Natural killer cell (primary cell): ENCODE data around the gene TARDBP.

DNA sequence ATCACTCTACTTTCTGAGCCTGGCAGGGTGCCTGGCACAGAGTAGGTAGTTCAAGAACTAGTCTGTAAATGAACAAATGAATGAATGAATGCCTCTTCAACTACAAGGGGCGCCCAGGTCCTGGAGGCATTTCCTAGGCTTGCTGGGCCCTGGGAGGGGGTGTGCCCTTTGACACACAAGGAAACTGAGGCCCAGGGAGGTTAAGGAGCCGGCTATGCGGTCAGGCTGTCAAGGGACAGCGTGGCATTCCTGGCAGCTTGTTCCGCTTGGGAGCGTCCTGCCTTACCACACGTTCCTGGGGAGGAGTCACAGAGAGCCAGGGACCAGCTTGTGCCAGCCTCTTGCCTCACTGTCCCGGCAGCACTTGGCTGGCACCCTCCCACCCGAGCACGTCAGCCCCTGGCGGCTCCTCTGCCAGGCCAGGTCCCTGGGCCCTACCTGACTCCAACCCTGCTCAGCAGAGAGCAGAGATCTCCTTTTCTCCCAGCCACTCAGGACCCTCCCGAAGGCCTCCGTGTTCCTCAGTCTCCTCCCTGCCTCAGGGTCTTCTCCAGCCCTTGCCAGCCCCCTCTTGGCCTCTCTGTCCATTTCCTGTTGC is 130.6 kb downstream of the CASZ1 start:
- PRO-cap: no peak

DNA sequence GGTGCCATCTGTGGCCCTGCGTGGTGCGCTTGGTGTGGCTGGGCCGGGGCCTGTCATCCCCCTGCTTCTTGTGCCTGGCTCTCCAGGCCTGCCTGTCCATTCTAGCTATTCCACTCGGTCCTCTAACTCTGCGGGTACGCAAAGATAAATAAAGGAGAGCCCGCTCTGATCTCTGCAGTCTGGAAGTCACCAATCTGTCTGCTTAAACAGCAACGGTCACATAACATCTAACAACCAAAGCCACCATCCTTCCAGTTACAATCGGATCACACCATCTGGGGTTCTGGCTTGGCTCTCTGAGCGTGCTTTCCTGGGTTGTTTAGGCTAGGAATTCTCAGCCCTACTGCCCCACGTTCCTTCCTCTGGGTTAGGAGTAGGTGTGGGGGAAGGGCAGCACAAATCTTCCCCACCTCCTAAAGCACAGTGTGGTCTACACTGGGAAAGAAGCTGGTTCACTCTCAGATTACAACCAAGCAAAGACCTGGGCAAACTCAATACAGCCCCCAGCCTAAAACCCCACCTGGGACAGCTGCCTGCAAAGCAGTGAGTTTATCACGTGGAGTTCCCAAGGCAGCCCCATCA is 113.5 kb downstream of the CASZ1 start:
- PRO-cap: no peak

DNA sequence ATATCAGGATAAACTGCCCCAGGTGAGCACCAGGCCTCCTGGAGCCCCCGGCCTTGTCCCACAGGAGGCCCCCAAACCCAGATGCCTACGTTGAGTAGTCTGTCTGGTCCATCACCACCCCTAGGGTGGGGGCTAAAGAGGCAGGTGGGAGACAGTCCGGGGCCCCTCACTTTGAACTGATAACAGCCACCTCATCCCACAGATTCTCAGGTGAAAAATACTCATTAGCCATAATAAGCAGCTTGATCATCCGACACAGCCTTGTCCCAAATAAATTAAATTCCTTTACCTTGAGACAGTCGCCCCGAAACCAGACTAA is 103.4 kb downstream of the CASZ1 start:
- PRO-cap: no peak

DNA sequence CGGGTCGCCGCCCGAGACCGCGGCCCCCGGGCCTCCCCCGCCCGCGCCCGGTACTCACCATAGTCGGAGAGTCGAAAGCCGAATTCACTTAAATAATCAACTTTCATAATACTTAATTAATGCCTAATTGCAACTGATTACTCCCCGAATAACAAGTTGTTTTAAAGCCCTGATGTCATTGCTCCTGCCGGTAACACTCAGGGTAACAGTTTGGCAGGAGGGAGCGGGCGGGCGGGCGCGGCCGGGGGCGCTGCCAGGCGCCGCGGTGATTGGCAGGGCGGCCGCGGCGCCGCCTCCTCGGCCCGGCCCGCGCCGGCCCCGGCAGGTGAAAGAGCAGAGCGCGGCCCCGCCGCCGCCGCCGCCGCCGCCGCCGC is 102.2 kb downstream of the CASZ1 start:
- PRO-cap: bidirectional peak, plus-strand start at position 193 of the sequence, minus-strand start at position 195 of the sequence

GRCh38 chr1:10704537-10704932 is 91.9 kb downstream of the CASZ1 start:
- PRO-cap: no peak

- PRO-cap: no peak
Measured at GRCh38 chr1:10717238-10718119, 79.0 kb downstream of the CASZ1 start.

DNA sequence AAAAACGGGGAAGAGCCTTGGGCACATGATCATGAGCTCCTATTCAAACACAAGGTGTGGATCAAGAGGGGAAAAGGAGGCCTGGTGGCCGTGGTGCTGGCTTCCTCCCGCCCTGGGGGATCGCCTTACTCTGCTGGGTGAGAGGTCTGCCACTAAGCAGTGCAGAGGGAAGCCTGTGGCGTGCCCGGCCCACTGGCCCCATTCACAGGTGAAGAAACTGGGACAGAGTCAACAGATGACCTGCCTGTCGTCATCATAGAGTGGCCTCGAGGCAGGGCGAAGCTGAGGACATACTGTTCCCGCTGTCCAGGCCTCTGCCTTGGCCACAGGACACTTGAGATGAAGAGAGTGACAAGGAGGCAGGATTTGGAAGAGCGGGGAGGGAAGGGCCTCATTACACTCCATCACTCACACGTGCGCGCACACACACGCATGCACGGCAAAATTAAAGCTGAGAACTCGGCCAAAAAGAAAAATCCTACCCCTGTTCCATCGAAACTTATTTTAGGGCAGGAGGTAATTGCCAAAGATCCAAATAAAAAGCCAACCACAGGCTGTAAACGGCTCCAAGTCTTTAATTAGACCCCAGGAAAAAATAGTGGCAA is 50.5 kb downstream of the CASZ1 start:
- PRO-cap: no peak

- PRO-cap: no peak
Measured at GRCh38 chr1:10759173-10760338, 36.9 kb downstream of the CASZ1 start.

DNA sequence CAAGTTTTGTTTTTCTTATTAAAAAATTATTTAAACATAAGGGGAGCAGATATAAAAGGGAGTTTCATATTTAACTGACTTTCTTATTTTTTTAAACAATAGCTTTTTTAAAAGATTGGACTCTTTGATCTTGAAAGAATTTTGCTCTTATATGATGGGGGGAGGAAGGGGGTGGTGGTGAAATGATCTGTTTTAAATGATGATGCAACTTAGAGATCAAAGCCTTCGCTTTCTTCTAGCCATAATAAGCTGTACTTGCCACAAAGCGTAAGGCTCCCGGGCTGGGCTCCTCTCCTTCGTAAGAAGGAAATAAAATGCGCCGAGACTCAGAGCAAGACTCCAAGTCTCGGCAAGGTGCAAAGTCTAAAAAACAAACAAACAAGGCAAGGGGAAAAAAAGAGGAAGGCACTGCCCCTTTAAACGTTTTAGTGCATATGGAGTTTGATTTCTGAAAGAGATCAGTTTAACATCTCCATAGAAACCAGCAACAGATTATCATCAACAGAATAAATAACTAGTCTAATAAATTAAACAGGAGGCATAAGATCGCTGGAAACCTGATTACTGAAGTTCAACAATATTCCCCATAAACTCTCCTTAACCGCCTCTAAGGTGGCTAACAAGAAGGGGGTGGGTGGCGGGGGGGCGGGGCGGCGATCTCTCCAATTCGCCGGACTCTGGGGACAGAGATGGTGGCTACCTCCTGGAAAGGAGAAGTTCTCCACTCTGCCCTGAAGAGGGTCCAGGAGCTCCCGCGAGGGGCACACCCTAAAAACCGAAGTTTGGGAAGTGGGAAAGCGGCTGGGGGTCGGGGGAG is 3.2 kb downstream of the CASZ1 start:
- PRO-cap: no peak

DNA sequence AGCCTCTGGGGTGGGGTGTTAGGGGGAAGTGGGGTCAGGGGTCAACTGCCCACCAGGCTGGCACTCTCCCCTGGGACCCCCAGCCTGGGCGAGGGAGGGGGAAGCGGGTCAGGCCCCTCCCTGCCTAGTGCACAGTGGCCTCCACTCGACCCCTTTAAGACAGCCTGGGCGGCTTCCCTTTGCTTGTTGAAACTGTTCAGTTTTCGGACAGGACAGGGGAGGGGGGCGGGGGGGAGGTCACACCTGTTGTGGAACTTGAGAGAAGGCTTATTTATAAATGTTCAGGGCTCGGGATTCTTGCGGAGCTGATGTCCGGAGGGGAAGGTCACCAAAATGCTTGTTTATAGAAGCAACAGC is 59.6 kb upstream of the CASZ1 start:
- PRO-cap: no peak

DNA sequence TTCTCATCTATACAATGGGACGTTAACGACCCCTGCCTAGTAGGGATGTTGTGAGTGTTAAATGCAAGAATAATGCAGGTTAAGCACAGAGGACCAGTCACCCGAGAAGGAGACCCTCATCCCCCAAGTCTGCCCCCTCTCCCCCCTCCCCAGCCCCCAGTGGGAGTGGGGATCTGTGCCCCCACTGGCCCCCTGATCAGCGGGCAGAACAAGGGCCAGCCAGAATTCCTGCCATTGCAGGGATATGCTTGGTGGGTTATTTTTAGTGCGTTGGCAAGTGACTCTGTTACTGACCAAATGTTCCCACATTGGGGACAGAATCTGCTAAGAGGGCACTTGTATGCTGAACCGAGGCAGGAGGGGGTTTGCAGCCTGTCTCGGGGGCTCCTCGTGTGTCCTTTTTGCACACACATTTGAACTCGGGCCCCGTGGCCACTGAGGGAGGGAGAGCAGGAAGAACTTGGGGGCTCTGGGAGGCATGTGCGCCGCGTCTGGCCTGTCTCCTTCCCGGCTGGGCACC is 66.3 kb upstream of the CASZ1 start:
- PRO-cap: no peak

DNA sequence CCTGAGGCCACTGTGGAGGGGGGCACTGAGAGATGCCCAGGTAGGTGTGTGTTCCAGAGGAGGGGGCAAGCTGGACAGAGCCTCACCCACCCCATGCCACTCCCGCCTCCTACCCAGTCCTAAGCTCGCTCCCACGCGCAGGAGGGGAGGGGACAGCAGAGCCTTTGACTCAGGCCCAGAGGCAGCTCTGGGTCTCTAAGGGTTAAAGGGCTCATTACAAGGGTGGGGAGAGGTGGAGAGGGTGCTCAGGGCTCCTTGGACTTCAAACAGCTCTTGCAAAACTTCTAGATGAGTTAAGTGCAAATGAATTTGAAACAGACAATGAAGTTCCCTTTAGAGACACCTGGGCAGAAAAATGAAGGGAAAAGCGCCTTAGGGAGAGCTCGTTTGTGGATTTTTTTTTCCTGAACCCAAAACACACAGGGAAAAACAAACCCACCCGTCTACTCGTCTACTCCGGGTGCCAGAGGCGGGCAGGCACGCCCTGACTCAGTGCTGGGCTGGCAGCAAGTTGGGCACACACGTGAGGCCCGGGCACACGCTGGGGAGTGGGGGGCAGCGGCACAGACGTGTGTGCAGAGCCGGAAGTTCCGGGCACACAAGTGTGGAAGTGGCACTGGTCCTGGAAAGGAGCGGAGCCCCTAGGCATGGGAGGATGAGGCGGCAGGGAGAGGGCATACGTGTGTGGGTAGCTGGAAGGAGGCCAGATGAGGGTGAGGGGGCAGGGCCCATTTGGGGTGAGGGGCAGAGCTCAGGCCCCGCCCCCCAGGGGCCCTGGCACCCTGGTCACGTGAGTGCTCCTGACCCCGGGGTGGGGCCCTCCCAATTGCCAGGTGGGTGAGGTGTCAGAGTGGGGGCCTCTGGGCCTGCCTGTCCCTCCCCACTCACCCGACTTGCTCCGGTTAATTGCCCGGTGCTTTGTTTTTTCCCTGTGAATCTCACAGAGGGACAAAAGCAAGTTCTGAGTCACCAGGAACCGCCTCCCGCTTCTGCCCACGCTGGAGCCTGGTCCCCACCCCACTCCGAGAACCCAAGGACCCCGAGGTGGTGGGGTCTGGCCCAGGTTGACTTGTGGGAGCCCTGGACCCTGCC is 80.9 kb downstream of the C1orf127 start:
- PRO-cap: no peak

- PRO-cap: no peak
Measured at GRCh38 chr1:10960289-10960754, 21.6 kb downstream of the C1orf127 start.

GRCh38 chr1:10974044-10974479 is 7.8 kb downstream of the C1orf127 start:
- PRO-cap: no peak

- PRO-cap: unidirectional peak, plus-strand start at chr1:11012659
Measured at GRCh38 chr1:11012001-11012917, at the start of gene TARDBP. Gene TARDBP, plus strand, starts transcription at chr1:11012654.

DNA sequence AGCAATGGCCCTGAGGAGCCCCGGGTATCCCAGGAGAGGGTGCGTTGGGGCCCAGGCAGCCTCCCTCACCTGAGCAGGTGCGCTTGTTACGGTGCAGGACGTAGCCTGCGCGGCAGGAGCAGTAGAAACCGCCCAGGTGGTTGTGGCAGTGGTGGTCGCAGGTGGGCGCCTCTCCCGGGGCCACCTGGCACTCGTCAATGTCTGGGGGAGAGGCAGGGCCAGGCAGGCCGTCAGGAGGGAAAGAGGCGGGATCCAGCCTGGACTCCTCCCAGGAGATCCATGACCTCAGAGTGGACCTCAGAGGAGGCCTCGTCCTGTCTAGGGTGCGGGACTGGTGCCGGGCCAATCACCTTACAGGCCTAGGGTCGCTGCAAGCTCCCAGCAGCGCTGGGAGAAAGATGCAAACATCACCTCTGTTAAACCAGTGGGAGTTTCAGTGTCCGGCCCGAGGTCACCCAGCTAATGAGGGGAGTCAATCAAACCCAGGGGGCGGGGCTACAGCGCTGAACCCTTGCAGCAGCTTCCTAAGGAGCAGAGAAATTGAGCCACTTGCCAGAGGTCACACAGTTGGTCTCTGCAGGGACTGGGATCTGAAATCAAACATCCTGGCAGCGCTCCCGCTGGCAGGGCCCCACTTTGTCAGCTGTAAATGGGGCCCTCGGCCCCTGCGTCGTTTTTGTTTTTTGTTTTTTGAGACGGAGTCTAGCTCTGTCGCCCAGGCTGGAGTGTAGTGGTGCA is 1.5 kb downstream of the MASP2 start:
- PRO-cap: no peak

DNA sequence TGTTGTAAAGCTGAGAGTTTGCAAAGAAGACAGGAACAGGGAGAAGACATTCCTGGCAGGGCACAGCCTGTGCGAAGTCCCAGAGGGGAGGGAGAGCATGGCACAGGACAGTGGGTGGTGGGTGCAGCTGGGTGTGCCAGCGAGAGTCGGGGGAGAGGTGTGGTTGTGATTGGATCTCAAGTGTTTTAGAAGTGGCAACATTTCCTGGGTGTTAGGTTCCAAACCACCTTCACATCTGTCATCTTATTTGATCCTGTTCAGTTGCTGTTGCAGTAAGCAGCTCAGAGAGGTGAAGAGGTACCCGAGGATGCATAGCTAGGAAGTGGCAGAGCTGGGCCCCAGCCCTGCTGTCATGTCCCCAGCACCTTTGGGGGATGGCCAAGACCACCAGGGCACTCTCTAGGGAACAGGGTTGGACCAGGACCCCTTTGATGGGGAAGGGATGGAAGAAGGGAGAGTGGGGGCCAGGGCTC is 22.0 kb upstream of the DISP3 start:
- PRO-cap: no peak

DNA sequence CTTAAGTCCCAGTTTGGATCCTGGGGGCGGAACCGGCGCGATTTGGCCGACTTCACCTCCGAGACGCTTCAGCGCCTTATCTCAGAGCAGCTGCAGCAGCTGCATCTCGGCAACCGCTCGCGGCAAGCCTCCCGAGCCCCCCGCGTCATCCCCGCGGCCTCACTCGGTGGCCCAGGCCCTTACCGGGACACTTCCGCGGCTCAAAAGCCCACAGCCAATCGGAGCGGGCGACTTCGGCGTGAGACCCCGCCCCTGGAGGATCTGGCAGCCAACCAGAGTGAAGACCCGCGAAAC is 22.4 kb downstream of the DISP3 start:
- PRO-cap: no peak

DNA sequence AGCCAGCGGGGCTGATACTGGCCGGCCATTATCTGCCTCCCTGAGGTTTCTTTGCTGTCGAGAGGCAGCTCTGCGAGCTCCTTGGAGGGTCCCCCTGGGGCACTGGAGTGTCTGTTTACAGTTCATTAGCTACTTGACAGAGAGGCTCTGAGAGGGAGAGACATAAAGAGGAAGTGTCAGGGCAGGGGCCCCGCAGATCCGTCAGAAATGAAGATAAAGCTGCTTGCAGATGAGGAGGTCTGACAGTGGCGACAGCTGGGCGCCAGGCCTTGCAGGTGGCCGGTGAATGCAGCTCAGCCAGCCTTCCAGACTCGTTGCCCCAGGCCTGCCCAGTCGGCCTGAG is 84.6 kb downstream of the DISP3 start:
- PRO-cap: no peak

DNA sequence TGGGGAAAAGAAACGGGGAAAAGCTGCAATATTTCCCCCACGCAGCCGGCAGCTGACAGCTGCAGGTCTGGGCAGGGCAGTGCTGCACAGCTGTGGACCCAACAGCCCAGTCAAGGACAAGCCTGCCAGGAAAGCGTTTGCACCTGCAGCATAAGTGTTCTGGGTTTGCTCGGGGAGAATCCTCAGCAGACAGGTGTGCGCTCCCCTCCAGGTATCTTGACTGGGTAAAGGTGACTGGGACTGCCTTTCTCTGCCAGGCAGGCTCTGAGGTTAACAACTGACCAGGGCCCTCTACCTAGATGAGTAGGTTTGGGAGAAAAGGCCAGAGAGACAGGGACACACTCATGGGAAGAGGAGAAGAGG is 53.3 kb downstream of the FBXO2 start:
- PRO-cap: no peak